H9 (cell line): ENCODE results near the gene UBAC1.

- PRO-cap: no peak
Observed at GRCh38 chr9:134360785-134361736, 34.8 kb downstream of the RXRA start.

DNA sequence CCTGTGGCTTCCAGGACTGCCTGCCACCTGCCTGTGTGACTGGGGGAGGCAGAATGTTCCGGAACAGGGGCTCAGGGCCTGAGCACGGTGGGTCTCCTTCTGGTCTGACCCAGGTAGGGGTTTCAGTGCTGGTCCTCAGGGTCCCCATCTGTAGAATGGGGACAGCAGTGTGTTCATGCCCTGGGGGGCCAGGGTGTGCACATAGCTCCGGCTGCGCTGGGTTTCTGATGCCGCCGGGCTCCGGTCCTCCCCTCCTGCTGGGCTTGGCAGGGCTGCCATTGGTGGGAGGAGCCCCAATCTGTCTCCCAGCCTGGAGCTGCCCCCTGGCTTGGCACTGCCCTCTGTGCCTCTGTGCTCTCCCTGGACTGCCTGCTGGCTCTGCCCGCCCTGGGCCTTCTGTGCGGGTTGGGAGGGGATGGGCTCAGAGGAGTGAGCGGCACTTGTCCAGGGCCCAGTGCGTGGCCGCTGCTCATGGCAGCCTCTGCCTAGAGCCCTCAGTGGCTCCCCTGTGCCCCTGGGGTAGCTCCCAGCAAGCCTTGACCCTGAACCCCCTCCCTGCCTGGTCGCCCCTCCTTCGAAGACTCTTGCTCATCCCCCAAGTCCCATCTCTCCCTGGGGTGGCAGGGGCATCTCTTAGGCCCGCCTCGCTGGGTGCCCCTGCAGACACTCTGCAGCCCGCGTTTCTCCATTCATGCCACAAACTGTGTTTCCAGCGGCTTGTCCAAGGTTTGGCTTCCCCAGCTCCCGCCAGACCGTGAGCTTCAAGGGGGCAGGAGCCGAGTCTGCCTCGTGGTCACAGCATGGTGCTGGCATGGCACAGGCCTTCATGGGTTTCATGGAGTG lies 35.7 kb downstream of the RXRA start:
- PRO-cap: no peak

DNA sequence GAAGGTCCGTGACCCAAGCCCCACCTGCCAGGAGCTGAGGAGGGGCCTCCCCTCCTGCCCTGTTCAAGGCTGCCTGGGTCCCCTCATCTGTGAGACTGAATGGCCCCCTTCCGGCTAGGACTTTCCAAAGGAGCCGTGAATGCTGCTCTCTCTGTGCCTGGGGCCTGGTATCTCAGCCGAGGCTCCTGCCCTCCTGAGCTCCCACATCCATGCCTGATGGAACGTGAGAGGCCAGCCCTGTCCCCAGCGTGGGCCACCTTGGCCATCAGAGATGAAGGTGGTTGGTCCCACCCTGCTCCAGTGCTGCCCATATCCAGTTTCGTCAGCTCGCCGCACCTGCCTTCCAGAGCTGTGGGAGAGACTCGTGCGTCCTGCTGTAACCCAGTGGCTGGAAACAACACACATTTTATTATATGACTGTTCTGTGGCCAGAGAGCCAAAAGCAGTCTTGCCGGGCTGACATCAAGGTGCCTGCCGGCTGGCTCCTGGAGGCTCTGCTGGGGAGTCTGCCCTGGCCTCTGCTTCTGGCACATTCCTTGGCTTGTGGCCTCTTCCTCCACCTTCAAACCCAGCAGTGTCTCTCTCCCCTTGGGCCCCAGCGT lies 94.6 kb downstream of the RXRA start:
- PRO-cap: no peak

DNA sequence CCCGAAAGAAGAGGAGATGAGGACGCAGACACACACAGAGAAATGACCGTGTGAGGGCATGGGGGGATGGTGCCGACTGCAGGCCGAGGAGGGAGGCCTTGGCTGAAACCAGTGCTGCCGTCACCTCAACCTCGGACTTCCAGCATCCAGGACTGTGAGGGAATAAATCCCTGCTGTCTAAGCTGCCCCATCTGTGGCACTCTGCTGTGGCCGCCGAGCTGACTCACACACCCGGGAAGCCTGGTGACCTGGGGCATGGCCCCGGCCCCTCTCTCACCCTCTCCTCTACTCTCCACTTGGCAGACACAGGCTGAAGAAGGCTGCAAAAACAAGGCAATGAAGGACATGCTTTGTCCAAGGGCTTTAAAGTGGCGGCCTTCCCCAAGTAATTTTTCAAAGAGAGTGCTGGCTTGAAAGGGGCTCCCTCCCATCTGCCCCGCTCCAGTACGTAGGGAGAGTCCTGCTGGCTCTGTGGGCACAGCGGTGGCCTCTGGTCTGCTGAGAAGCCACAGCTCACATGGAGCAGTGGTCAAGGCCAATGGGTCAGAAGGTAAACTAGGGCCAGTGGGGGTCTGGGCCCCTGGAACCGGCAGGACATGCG lies 4.2 kb upstream of the COL5A1 start:
- PRO-cap: no peak

- PRO-cap: bidirectional peak, plus-strand start at chr9:134641284, minus-strand start at chr9:134641240
Observed at GRCh38 chr9:134640909-134641390, 653 bp upstream of the COL5A1 start.

DNA sequence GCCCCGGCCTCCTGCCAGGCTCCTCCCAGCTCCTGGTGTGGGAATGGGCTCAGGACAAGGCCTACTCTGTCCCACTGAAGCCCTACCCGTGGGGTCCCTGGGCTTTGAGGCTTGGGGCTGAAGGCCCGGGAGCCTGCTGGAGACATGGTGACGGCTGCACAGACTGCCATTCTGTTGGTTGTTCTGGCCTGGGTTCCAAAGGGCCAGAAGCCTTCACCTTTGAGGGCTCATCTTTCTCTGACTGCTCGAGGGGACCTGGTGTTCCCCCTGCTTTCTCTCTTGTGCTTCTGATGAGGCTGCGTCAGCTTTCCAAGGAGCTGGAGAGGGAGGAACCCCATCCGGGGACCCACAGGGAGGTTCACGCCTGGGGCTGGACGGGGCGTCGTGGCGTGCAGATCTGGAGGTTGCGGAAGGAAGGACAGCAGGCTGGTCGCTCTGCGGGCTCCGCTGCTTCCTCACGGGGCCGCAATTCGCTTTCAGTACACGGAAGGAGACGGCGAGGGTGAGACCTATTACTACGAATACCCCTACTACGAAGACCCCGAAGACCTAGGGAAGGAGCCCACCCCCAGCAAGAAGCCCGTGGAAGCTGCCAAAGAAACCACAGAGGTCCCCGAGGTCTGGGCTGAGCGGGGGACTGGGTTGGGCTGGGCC lies 86.7 kb downstream of the COL5A1 start:
- PRO-cap: no peak

- PRO-cap: no peak
Observed at GRCh38 chr9:135087878-135088523, 533 bp downstream of the OLFM1 start.

DNA sequence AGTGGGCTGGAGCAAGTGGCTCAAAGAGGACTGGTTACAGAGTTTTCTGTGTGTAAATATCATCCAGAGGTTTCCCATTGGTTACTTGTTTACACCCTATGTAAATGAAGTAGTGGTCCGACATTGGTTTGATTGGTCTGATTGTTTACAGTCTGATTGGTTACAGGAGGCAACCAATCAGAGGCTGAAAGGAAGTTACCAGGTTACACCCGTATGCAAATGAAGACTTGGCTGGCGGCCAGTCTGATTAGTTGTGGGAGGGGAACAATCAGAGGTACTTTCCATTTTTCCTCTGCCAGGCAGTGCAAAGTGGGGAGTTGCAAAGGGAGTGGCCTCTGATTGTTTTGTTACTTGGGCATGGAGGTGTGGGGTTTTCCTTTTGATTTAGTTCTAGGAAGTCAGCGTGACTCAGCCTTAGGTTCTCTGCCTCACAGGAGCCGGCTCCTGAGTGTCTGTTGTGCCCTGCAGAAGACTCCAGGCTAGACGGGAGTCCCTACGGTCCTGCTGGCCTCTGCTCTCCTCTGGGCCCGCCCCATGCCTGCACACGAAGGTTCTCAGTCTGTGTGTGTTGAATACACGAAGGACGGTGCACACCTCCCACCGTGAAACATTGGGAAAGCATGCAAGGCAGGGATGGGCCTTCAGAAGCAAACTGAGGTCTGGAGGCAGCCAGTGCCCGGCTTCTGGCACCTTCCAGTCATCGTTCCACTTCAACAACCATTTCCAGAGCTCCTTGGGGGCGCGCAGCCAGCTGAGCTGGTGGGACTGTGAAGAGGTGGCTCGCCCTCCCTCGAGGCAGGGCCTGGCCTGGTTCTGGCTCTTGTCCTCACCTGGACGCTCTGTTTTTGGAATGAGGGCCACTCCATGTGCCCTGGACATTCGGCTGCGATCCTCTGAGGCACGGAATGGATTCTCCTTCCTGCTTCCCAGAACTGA lies 43.0 kb downstream of the OLFM1 start:
- PRO-cap: no peak

GRCh38 chr9:135382231-135382482 lies 97.4 kb upstream of the PPP1R26 start:
- PRO-cap: no peak

GRCh38 chr9:135484536-135485631 lies 5.3 kb downstream of the PPP1R26 start:
- PRO-cap: no peak

GRCh38 chr9:135501567-135501983 lies 1.1 kb downstream of the MRPS2 start:
- PRO-cap: no peak

- PRO-cap: no peak
Observed at GRCh38 chr9:135861227-135861654, 46.1 kb downstream of the CAMSAP1 start.

- PRO-cap: no peak
Observed at GRCh38 chr9:135902898-135903341, 4.4 kb downstream of the CAMSAP1 start.

DNA sequence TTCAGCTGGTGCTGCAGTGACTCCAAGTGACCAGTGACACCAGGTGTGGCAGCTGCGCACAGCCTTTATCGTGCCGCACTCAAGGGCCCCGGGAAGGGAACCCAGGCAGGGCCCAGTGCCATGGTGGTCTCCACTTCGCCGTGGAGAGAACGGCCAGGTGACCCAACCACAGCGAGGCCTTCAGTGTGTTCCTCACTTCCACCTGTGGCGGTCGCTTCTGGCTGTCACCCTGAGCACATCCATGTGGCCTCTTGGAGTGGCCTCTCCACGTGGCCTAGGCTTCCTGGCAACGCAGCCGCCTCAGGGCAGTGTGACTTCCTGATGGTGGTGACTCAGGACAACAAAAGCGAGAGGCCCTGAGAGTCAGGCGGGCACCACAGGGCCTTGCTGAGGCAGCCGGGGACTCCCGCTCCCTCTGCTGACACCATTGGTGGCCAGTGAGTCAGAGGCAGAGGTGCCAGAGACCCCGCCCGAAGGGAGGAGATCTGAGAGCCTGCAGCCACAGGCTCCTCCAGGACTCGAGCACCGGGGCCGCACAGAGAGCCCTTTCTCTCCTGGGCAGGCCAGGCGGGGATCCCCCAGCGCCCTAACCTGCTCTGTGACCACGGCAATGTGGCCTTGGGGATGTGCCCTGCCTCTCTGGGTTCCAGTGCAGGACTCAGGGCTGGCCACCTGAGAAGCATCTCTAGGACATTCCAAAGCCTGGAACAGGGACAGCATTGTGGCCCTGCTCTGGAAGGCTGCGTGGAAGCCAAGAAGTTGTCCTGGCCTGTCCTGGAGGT lies 19.5 kb upstream of the CAMSAP1 start:
- PRO-cap: no peak

DNA sequence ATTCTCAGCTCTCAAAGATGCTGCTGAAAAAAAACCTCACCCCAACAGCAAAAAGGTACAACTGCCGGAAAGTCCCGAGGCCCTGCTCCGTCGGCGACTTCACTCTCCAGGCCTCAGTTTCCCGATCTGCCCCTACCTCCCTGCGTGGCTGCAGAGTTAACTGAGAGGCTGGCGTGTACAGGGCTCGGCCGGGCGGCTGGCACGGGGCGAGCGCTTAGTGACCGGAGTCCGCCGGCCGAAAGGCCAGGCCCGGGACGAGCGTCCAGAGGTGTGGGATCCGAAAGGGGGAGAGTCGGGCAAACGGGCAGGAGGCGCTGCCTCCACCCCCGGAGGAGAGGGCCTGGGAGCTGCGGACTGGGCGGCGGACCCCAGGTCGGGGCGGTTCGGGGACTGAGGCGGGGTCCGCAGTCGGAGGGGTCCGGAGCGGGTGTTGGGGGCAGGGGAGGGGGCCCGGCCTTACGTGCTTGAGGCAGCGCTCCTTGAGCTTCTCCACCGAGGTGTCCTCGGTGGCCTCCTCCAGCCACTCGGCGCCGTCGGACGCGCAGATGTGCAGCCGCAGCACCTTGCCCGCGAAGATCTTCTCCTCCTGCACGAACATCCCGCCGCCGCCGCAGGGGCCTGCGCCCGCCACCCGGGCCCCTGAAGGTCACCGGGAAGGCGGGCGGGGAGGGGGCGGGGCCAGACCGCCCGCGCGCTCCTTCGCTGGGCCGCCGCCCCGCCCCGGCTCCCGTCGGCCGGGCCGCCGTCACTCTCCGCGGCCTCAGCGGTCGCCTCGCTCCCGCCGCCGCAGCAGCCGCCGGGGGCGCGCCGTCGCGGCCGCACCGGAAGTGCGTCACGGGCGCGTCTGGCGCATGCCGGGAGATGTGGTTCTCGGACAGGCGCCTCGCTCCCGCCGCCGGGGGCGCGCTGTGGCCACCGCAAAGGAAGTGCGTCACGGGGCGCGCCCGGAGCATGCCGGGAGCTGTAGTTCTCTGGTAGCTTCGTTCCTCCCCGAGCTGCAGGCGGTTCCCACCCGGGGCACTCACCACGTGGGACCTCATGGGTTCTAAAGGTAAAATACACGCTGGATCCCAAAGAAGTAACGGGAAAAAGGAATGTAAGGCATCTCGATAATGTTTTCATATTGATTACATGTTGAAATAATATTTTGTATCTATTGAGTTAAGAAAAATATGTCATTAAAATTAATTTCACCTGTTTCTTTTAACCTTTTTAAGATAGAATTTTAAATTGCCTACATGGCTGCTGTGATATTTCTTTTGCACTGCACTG lies at the start of gene UBAC1:
UBAC1 (minus strand) TSS at position 809 of the 1,272 bp plus-strand sequence.
- PRO-cap: unidirectional peak, minus-strand start at position 629 of the sequence; bidirectional peak, plus-strand start at position 996 of the sequence, minus-strand start at position 753 of the sequence

DNA sequence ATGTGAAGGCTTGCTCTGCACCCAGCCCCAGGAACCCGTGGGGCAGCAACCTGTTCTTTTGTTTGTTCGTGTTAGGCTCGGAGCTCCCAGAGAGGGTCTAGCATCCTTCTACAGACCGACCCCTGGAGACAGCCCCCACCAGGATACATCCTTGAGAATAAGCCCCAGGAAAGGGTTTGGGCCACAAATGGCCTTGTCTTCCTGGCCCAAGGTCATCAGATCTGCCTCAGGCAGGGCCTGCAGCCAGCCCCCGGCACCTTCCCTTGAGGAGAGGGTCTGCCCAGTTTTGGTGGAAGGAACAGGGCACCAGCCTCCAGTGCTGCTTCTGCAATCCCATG lies 11.5 kb upstream of the NACC2 start:
- PRO-cap: no peak

DNA sequence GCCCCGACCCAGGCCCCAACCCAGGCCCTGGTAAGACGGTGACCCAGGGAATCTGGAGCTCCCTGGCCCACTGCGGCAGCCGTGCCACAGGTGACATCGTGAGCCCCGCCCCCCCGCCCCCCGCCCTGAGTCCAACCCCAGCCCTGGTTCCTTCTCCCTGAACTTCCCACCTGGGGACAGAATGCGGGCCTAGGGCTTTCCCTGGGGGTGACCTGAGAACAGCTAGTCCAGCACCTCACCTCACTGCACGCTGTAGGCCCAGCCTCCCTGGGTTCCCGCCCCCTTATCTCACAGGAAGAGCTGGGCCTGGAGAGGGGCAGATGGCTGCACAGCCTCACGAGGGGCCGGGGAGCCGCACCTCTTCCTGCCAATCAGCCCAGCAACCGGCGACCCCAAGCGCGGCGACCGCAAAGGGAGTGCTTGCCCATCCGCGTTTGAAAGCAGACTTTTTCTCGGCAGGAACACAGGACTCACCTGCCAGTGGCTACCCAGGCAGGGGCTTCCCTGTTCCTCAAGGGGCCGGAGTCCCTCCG lies 11.6 kb downstream of the TMEM250 start:
- PRO-cap: no peak

- PRO-cap: no peak
Observed at GRCh38 chr9:136308960-136309672, 5.2 kb upstream of the CCDC187 start.

DNA sequence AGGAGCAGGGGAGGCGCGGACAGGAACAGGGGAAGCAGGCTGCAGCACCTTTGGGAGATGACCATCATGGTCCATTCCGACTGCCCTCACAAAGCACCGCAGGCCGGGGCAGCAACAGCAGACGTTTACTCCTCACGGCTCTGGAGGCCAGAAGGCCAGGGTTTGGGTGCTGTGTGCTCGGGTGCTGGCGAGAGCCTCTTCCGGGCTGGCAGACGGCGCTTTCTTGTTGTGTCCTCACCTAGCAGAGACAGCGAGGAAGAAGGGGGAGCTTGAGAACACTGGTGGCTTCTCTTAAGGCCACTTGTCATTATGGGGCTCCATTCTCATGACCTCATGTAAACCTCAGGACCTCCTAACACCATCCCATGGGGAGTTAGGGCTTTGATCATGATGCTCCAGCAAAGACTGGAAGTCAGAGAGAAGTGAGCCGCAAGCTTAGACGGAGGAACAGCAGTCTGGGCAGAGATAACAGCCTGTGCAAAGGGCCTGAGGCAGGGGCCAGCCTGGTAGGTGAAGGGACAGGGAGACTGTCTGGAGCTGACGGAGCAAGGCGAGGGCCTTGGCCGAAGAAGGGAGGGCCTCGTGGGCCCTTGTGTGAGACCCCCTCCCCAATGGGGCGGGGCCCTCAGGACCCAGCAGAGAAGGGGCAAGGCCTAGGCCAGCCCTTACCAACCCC lies 17.0 kb downstream of the GPSM1 start:
- PRO-cap: no peak

DNA sequence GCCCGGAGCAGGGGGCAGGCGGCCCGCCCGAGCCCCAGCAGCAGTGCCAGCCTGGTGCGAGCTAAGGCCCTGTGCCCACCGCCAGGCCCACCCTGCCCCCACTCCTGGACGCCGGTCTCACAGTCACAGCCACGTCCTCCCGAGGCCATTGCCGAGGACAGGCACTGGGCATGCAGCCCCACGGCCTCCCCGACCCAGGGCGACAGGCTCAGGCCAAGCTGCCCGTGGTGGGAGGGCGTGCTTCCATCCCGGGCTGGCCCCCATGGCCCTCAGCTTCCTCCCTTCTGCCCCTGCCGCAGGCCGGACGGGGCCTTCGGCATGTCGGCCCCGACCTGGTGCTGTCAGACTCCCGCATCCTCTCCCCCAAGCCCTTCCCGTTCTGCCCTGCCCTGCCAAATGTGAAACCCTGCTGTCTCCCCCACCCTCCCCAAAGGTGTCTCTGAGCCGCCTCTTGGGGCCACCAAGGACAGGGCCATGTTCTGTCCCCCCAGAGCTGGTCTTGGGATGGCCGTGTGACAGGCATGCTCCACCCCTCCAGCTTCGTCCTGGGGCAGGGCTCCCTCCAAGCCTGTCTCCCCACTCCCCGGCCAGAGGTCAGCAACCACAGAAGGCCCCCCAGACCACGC lies 5.3 kb downstream of the DNLZ start:
- PRO-cap: no peak